Left common carotid artery plus branches (tissue), 1 donor: ENCODE data around the genes ANKRD13A and IFT81.

- PRO-cap, result no peak
Observed at GRCh38 chr12:109736477-109736928, 22.9 kb downstream of the FAM222A start.

GRCh38 chr12:109783792-109784334, 49.3 kb downstream of the TRPV4 start:
- PRO-cap, result no peak

DNA sequence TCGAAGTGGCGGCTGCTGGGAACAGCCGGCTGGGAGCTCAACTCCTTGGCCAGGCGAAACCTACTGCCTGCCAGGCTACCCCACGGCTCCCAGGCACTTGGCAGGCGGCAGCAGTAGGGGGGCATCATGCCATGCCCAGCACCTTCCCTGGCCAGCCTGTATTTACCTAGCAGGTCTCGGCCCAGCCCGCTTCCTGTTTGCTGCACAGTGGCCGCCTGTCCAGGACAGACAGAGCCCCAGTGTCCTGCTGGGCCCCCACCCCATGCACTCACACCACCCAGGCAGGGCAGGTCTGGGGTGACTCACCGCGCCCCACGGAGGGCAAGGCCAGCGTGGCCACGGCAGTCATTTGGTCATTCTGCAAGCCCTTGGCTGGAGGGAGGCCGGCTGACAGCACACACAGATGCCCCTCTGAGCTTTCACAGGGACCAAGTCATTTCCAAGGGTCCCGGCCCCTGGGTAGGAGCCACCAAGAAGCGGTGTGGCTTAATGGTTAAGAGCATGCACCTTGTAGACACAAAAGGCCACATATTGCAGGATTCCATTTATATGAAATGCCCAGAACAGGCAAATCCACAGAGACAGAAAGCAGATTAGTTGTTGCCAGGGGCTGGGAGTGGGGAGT, 10.0 kb downstream of the TRPV4 start:
- PRO-cap, result no peak

- PRO-cap, result no peak
Observed at GRCh38 chr12:109864210-109864809, 16.0 kb downstream of the GLTP start.

DNA sequence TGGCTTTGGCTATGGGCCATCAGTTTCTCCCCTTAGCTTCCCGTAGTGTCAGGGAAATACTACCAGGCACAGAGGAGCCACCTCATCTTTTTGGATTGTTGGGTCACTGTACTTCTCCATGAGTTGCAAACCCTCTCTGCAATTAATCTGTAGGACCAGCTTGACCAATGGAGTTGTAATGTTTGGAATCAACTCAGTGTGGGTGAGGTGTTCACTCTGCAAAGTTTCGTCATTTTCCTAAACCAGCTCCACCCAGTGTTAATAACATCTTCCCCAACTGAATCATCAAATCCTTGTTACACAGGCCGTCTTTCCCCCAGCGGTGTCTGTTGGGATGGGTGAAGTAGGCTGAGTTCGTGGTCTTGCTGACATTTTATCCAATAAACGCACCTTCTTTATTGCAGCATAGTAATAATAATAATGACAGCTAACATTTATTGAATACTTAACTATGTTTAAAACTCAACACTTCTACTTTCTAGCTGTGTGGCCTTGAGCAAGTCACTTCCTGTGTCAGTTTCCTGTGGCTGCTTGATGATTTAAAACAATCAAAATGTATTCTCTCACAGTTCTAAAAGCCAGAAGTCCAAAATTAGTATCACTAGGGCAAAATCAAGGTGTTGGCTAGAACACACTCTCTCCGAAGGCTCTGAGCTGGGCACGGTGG, 8.1 kb upstream of the GLTP start:
- PRO-cap, result no peak

DNA sequence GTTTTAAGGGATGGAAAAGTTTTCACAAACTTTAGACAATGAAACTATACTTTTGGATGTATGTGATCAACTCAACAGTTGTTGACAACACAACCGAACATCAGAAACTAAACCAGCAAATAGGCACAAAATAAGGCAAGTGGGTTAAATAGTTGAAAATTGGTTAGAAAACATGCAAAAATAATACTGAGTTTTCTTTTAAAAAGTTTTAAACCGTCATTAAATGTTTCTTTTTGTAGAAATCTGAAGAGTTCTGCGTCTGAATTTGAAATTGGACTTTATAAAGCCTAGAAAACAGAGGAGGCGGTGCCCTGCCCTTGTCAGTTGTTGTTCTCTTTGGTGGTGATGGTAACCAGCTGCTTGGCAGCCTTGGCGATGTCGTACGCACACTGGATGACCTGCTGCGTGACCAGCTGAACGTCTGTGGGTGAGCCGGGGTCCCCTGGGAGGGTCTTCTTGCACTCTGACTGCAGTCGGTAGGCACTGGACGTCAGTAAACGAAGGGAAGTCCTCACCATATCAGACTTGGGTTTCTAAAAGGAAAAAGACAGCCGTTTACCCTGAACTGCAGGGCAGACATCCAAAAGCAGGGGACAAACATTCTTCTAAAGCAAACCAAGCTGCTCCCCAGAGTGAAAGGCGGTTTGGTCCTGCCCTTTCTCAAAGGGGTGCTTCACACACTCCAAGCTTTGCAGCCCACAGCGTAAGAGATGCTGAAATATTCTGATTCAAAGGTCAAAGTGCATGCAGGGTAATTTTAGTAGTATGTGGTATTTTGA, 32.8 kb downstream of the TCHP start:
- PRO-cap, result no peak

DNA sequence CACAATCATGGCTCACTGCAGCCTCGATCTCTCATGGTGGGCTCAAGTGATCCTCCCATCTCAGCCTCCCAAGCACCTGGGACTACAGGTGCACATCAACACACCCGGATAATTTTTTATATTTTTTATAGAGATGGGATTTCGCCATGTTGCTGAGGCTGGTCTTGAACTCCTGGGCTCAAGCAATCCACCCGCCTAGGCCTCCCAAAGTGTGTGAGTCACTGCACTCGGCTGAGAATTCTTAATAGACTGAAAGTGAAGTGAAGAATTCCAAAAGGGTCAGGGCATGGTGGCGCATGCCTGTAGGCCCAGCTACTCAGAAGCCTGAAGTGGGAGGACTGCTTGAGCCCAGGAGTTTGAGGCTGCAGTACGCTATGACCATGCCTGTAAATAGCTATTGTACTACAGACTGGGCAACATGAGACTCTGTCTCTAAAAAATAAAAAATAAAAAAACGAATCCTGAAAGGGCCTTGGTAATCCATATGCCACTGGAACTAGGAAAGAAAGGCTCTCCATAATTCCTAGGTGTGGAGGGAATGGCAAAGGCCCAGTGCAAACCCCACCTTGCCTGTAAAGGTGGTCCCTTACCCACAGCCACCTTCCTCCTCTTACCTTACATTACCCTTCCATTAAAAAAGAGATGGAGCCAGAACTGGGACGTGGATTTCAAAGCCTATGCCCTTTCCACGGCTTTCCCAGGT, 43.8 kb downstream of the TCHP start:
- PRO-cap, result no peak

- PRO-cap, result no peak
Observed at GRCh38 chr12:109967418-109968021, 28.6 kb downstream of the GIT2 start.

GRCh38 chr12:109998552-109999813, at the start of gene ANKRD13A:
ANKRD13A (plus strand) TSS chr12:109999430.
- PRO-cap, result unidirectional peak, plus-strand start at chr12:109999452

DNA sequence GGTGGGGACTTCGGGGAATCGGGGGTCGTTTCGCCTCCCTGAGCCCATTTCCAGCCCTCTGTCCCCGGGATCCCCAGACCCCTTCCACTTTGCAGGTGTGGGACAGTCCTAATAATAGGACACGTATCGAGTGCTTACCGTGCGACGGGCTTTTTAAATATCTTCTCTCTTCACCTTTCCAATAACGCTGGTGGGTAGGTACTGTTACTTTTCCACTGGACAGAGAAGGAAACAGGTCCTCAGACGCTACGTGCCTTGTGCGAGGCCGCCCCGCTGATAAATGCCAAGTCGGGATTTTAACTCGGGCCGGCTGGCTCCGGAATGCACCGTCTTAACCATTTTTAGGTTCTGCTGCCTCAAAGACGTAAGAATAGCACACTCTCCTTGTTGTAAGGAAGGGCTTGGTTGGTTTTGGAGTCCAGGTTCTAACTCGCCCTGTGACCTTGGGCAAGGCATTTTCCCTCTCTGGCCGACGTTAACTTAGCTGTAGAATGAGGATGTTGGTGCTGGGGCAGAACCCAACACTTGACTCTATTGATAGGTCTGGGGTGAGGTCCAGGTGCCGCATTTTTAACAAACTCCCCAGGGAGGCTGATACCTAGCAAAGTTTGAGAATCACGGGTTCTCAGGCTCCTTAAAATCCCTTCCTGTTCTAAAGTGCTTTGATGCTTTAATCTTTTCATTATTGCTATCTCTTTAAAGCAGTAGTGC, 739 bp downstream of the ANKRD13A start:
- PRO-cap, result no peak

DNA sequence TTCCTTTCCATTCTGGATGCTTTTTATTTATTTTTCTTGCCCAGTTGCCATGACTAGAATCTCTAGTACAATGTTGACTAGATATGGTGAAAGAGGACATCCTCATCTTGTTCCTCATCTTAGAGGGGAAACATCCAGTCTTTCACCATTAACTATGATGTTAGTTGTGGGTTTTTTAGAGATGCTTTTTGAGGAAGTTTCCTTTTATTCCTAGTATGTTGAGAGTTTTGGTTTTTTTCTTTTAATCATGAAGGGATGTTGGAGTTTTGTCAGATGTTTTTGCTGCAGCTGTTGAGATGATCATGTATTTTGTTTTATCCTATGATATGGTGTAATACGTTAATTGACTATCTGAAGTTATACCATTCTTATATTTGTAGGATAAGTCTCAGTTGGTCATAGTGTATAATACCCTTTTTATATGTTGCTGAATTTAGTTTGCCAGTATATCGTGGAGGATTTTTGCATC, 8.8 kb downstream of the ANKRD13A start:
- PRO-cap, result no peak

GRCh38 chr12:110048888-110049517, 681 bp upstream of the C12orf76 start:
- PRO-cap, result no peak

GRCh38 chr12:110090823-110091866, 33.0 kb upstream of the IFT81 start:
- PRO-cap, result no peak

GRCh38 chr12:110123875-110125062, at the start of gene IFT81:
IFT81 (plus strand) TSS chr12:110124357.
- PRO-cap, result no peak

- PRO-cap, result no peak
Observed at GRCh38 chr12:110250361-110250749, 30.7 kb upstream of the ATP2A2 start.

DNA sequence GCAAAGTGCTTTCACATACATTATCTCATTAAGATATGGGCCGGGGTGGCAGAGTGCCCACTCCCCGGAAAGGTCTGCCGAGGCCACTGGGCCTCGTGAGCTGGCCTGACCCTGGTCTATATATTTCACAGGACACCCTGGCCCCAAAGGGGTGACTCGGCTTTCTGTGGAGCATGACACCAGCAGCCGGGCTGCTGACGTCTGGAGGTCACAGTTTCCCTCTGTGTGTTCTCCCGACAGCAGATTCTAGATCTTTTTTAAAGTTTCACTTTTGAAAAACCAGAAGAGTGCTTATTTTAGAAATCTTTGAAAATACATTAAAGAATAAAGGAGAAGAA, 27.8 kb upstream of the ATP2A2 start:
- PRO-cap, result no peak

GRCh38 chr12:110342099-110342865, 61.2 kb downstream of the ANAPC7 start:
- PRO-cap, result no peak

GRCh38 chr12:110469035-110469632, 489 bp downstream of the FAM216A start:
- PRO-cap, result no peak

DNA sequence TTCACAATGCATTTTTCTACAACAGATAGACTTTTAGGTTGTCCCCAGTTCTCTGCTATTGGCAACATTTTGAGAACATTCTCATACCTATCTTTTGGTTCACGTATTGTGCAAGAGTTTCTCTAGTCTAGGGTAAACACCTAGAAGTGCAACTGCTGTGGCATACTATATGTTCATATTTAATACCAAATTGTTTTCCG, 32.1 kb downstream of the PPTC7 start:
- PRO-cap, result no peak

DNA sequence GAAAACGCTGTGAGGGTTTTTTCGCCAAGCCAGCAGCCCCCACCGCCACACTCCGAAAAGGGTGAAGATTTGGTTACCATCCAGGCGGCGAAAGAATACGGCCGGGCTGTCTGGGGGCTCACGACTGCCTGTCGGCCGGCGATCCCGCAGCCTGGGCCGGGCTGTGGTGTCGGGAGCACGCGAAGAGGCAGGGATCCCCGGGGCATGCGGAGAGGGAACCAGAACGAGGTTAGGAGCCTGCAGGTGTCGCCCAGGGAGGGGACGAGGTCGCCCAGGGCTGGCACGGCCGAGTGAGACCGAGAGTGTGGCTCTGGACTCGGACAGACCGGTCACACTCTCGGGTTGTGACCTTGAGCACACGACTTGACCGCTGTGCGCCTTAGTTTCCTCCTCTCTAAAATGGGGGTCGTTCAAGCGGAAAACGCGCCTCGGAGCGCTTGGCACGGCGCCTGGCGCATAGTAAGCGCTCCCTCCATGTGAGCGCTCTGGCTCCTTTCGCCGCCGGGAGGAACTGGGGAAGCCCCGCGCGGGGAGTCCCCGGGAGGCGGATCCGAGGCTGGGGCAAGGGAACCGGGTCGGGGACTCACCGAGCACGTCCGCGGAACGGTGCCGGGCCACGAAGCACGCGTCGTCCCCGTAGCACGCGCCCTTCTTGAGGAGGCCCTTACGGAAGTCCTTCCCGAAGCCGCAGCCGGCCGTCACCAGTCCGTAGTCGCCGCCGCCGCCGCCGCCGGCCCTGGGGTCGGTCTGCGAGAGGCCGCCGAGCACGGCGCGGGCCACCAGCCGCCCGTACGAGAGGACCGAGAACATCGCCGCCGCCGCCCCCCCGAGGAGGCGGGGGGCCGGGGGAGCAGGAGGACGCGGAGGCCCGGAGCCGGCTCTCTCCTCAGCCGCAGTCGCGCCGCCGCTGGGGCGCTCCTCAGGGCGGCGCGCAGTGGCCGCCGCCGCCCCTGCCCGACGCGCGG, 614 bp downstream of the PPTC7 start:
- PRO-cap, result bidirectional peak, plus-strand start at position 589 of the sequence, minus-strand start at position 499 of the sequence; bidirectional peak, plus-strand start at position 704 of the sequence, minus-strand start at position 738 of the sequence